ENCODE results near the gene SLC6A1.

DNA sequence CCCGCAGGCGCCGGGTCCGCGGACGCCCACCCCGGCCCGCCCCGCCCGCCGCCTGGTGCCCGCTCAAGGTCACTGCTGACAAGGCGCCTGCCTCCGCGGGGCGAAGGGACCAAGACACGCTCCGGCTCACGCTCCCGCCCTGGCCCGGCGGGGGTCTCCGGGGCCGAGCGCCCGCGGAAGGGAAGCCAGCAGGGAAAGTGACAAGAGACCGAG is 108.5 kb upstream of the SLC6A11 start:
- RAMPAGE, long total RNA: no peak
- RRBS: 2% methylated on average over 20 of the region's 28 CpGs

GRCh38 chr3:10769026-10769341 is 47.0 kb upstream of the SLC6A11 start:
- RAMPAGE, long total RNA: no peak
- RRBS: no CpG with 5 or more reads among the region's 6 CpGs

DNA sequence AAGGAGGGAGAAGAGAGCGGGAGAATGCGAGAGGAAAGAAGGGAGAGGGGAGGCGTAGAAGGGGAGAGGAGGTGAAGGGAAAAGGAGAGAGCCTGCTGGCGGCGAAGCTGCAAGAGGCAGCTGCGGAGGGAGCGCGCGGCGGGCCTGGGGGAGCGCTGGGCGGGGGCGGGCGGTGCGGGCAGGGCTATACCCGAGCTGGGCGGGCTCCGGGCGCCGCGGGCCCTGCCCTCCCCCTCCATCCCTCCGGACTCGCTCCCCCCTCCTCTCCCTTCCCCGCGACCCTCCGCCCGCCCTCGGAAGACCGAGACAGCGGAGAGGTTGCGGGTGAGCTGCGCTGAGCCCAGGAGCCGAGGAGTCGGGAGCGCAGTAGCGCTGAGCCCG is at the start of gene SLC6A1:
SLC6A1 (plus strand) TSS at position 290 of the 381 bp plus-strand sequence.
- RAMPAGE, long total RNA: no peak
- RRBS: 12% methylated on average over 5 of the region's 37 CpGs

DNA sequence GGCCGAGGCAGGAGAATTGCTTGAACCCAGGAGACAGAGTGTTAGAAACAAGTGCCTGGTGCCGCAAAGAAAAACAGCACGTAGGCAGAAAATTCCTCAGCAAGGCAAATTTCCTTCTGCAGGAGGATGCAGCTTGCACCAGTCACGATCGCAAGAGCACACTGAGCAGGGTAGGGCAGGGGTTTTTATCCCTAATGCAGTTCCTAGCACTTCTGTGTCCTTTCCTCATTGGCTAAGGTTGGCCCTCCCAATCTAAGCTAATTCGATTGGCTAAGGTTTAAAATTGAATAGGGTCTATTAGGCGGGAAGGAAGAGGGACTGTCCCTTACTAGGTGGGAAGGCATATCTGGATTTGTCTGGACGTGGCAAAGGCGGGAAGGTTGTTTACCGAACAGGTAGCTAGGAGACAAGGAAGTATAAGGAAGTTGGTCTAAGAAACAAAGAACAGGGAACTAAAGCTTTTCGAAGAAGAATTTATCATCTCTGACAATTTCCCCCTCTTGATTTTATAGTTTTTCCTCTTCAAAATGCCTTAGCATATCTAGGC is 24.9 kb upstream of the ATG7 start:
- RAMPAGE, long total RNA: no peak
- RRBS: no CpG with 5 or more reads among the region's 11 CpGs

- RAMPAGE, long total RNA: no peak
- RRBS: no CpG with 5 or more reads among the region's 2 CpGs
These were observed 19.0 kb downstream of the ATG7 start for GRCh38 chr3:11291215-11291666.

- RAMPAGE, long total RNA: no peak
- RRBS: no CpG with 5 or more reads among the region's 4 CpGs
These were observed 113.3 kb downstream of the ATG7 start for GRCh38 chr3:11385379-11385992.

GRCh38 chr3:11437159-11437527 is 164.9 kb downstream of the ATG7 start:
- RAMPAGE, long total RNA: no peak
- RRBS: no CpG with 5 or more reads among the region's 4 CpGs

DNA sequence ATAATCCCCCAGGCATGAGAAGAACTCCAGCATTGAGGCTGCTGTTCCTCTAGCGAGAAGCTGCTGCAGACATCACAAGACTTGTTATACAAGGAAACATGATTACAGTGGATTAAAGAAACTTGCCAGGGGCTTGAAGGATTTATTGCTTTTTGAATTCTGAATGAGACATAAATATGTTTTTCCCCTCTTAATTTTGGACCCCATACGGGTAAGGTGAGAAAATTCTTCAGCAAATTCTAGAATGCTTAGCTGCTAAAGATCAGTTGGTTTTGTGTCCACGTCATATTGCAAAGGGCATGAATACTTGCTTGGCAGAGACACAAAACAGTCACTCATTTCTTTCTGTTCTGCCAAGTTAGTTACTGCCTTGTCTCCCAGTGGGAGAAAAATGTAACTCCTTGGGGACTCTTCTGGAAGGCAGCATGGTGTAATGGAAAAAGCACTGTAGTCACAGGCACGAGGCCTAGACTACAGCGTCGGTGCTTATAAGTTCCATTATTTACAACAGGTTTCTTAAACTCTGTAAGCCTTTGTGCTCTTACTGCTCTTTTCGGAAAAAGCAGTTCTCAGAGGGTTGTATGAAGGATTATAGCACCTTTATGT is 177.5 kb downstream of the VGLL4 start:
- RAMPAGE, long total RNA: no peak
- RRBS: no CpG with 5 or more reads among the region's 7 CpGs

DNA sequence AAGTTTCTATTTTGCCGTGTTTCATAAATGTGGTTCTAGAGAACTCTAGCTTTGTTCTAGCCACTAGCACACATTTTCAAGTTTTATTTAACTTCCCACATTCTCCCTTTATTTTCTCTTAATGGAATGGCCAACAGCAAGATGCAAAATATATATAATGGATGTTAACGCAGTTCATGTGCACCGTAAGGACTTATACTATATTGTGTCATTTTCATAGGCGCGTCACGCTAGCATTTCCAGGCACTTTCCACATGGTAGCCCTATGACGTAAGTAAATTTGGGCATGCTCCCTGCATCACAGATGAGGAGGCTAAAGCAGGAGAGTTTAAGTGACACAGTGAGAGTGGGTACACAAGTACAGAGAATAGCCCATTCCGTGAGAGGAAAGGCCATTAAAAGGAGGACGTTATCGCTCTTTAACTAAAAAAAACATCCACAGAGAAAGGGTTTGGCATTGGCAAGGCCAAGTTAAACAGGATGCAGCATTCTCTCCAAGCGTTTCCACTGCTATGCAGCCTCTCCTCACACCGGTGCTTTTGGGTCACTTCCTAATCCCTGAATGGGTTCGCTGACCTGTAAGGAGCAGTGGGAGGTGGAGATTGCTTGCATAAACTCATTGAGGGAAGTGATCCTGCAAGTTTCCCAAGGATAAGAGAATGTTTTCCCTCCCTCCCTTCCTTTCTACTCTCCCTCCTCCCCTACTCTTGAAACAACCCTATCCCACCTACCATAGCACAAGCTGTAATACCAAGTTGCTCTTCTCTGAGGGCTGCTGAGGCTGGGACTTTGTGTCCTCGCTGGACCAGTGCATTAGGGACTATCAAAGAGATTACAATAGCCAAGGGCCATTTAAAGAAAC is 147.7 kb downstream of the VGLL4 start:
- RAMPAGE, long total RNA: no peak
- RRBS: no CpG with 5 or more reads among the region's 14 CpGs

- RAMPAGE, long total RNA: no peak
- RRBS: no CpG with 5 or more reads among the region's 9 CpGs
These were observed 45.9 kb downstream of the VGLL4 start for GRCh38 chr3:11597758-11598333.

DNA sequence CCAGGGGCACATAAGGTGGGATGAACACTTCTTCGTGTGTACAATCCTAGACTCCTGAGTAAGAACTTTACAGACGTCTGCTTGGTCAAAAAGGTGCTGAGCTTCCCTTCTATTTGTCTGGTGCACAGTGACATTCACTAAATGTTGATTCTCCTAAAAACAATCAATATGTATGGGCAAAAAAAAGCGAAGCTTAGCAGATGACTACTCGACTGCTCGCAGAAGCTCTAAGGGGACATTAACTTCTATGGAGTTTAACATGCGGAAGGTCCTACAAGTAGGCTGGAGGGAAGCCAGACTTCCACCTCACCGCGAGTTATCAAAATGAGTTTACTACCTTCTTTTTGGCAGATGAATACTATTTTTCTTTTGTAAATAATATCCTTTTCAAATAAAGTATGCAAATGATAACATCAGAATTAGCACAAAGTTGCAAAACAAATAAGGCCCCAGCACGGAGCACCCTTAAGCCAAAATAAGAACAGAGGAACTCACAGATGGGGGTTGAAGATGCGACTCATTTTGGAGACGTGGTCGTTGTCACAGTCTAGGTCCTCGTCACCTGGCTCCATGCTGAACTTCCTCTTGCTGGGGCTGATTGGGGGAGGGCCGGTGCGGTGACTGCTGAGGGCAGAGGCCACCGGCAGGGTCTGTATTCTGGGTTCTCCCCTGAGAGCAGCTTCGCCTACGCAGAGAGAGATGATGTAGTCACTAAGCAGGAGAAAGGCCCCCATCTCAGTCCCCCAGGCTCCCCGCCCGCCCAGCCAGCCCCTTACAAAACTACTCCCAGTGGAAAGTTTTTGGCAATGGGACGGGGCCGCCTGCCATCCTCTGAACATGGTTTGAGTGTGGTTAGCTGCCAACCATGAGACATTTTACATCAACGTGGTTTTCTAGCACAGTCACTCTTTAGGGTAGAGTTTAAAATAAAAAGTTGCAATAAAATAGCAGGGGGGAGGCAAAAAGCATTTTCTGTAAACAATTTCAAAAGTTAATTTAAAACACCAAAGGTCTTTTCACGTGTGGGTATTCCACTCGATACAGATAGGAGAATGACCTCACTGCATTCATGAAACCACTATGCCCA is 42.0 kb downstream of the VGLL4 start:
- RAMPAGE, long total RNA: no peak
- RRBS: no CpG with 5 or more reads among the region's 25 CpGs

DNA sequence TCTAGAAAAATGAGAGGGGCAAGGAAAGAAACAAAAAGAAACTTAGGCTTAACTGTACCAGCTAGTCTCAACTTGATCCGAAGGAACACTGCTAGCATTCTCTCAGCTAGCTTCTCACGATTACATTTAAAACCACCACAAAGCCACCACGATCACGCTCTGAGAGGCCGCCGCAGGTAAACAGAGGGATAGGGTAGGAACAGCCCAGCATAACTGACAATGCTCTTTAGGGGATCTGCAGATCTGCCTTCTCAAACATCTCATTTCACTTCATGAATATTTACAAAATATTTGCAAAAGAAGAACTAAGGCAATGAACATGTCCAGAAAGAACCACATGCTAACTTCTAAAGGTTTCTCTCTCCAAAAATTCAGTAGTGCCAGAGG is 19.0 kb downstream of the VGLL4 start:
- RAMPAGE, long total RNA: no peak
- RRBS: no CpG with 5 or more reads among the region's 6 CpGs

DNA sequence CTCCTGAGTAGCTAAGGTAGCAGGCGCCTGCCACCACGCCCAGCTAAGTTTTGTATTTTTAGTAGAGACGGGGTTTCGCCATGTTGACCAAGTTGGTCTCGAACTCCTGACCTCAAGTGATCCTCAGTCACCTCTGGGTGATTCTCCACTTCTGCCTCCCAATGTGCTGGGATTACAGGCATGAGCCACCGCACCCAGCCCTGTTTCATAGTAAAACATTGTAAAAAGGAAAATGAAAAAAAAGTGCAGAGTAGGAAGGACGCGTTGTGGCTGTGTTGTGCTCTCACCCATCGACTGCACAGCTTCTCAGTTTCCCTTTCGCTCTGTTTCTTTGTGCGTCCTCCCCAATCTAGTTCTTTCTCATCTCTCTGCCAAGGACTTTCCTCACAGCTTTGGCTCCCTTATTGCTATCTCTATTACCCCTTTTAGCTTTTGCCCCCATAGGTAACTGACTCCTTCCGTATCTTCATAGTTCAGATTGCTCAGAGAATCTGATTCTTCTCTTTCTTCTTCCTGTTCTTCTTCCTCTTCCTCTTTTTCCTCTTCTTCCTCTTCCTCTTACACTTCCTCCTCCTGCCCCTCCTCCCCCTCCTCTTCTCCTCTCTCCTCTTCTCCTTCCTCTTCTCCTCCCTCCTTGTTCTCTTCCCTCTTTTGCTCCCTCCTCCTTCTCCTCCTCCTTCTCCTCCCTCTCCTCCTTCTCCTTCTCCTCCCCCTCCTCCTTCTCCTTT is 81.0 kb upstream of the VGLL4 start:
- RAMPAGE, long total RNA: no peak
- RRBS: no CpG with 5 or more reads among the region's 12 CpGs

DNA sequence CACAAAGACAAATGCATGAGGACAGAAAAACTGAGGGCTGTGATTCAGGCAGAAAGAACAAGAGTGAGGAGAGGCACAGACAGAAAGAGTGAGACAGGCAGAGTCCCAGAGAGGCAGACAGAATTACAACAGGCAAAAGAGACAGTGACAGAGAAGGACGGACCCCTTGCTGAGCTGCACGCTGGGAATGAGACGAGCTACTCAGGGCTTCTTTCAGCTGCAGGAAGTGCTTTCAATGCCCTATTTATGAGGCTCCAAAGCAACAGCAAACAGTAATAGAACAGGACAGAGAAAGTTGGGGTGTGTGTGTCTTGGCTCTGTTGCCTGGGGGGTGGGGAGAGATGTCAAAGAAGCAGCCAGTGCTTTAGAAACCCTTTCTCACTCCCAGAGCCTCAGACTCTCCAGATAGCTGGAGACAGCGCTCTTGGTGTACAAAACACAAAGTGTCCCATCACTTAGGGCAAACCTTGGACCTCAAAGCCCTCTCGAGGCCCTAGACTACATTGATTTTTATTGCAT is 524 bp upstream of the TIMP4 start:
- RAMPAGE, long total RNA: no peak
- RRBS: no CpG with 5 or more reads among the region's 5 CpGs

DNA sequence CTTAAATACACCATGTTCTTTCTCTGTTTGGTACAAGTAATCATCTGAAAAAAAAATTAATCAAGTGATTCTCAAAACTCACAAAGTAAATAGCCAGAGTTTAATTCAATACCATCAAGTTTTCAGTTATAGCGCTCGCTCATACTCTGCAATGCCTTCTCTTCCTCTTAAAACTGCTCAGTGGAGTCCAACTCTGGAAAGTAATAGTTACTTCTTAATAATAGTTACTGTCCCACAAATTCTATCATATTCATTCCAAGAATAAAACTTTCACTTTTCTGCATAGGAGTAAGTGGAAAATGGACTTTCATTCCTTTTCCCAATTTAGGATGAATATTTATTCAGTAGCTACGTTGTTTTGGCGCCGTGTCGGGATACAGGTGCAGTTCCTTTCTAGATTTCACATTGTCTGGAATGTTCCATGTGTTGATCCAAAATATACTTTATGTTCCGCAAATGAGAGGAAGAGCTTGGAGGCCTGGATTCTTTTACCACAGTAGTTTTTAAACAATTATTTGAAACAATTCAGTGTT is 23.0 kb upstream of the PPARG start:
- RAMPAGE, long total RNA: no peak
- RRBS: no CpG with 5 or more reads among the region's 7 CpGs

GRCh38 chr3:12301873-12302349 is 13.0 kb downstream of the PPARG start:
- RAMPAGE, long total RNA: no peak
- RRBS: no CpG with 5 or more reads among the region's 4 CpGs

- RAMPAGE, long total RNA: no peak
- RRBS: 4% methylated on average over 5 of the region's 32 CpGs
These were observed 39.5 kb upstream of the TSEN2 start for GRCh38 chr3:12444269-12445662.

GRCh38 chr3:12470984-12471899 is 13.0 kb upstream of the TSEN2 start:
- RAMPAGE, long total RNA: no peak
- RRBS: 24% methylated on average over 5 of the region's 20 CpGs

DNA sequence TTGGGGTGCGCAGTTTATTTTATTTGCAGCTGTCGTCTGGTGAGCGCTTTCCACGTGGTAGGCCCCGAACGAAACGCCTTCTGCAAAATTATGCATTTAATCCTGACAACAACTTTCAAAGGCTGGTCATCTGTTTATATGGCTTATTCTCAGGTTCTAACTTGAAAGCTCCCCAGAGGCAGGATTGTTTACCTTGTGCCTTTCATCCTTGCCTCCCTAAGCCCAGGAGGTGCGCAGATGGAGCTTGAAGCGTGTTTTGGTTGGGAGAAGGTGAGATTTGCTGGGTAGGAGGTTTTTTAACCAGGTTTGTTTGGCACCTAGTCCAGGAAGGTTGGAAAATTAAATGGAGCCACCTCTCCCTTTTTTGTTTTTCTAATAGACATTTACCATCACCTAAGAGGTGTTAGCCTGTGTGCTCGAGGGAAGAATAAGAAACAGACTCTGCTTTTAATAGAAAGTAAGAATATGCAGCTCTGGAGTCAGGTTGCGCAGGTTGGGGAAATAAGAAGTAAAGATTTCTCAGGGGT is 705 bp downstream of the TSEN2 start:
- RAMPAGE, long total RNA: no peak
- RRBS: no CpG with 5 or more reads among the region's 11 CpGs

GRCh38 chr3:12592070-12592737 is 35.3 kb downstream of the MKRN2 start:
- RAMPAGE, long total RNA: no peak
- RRBS: no CpG with 5 or more reads among the region's 4 CpGs

Data from epithelial cell of proximal tubule (primary cell).